ENCODE measurements around a stretch of chr6.

- PRO-cap, 2 experiments: no peak in any of the 2 experiments
Measured at GRCh38 chr6:38357788-38358533, 281.8 kb downstream of the BTBD9 start.

DNA sequence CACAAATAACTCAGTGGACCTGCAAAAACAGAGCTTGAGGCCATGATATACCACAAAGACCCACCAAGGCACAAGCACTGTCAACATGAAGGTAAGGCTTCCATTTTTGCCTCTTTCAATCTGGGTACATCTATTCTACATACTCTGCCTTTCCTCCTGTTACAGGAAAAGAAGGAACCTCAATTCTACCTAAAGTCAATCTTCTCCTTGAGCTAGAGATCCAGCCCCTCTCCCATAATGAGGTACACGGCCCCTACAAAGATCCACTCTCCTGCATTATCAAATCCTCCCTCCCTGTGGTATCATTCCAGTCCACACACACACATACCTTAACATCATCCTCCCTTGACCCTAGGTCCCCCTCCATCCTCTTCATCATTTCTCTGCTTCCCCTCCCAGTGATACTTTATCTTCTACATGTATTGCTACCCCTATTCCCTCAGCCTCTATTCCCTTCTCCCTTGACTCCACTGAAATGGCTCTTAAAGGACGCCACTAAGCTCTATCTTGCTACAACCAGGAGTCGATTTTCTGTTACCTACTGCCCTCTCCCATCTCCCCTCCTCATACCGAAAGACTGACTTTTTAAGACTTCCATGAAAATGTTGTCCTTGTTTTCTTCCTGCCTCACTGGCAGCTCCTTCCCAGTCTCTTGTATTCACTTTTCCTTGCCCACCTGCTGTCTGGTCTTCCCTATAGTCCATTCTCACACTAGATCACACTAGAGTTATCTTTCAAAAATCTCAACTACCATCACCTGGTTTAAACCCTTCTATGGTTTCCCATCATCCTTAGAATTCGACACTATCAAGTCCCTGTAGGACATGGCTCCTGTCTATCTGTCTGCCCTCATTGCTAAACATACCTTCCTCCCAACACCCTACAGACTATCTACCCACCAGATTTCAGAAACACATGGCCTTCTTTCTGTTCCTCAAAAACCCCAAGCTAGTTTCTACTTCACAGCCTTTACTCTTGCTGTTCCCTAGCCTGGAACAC, 156.7 kb downstream of the BTBD9 start:
- PRO-cap, 2 experiments: no peak in any of the 2 experiments

GRCh38 chr6:38503238-38504237, 136.2 kb downstream of the BTBD9 start:
- PRO-cap, 2 experiments: no peak in any of the 2 experiments

- PRO-cap, 2 experiments: no peak in any of the 2 experiments
Measured at GRCh38 chr6:38600067-38600770, 39.5 kb downstream of the BTBD9 start.

DNA sequence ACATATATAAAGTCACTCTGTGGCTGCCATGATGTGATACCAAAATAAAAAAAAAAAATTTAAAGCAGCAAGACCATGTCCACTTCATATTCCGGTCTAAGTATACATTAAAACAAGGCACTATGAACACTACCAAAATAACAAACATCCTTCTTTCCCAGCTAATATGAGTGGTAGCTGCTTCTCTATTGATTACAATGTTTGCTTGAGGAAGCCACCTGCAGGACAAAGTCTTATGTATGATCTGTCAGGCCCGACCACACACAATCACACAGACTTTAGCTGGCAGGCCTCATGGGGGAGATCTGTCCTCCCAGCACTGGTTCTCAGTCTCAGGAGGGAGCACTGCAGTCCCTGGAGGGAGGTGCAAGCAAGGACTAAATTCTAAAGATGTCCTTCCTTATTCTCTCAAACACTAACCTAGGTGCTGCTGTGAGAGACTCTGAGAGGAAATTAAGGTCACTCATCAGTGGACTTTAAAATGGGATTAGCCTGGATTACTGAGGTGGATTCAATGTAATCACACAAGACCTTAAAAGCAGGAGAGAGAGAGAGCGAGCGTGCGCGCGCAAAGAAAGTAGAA, 14.5 kb downstream of the GLO1 start:
- PRO-cap, 2 experiments: no peak in any of the 2 experiments

DNA sequence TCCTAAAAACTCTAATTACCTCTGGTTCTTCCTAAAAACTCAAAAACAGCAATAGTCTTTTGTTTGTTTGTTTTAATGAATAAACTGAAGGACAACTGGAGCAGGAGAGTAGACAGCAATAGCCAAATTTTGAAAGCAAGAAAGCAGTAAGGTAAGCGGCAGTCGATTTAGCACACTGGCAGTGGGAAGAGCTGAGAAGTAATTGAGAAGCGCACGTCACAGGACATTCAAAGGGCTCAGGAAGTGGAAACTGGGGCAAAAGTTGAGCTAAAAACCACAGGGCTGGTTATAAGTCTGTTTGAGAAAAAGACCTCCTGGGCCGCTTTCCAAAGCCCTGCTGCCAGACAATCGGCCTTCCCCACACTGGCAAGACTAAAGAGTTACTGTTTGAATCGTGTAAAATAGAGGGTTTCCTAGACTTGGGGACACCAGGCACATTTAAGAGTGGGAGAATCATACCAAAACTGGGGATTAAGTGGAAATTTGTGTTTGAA, 161.3 kb downstream of the DNAH8 start:
- PRO-cap, 2 experiments: no peak in any of the 2 experiments

DNA sequence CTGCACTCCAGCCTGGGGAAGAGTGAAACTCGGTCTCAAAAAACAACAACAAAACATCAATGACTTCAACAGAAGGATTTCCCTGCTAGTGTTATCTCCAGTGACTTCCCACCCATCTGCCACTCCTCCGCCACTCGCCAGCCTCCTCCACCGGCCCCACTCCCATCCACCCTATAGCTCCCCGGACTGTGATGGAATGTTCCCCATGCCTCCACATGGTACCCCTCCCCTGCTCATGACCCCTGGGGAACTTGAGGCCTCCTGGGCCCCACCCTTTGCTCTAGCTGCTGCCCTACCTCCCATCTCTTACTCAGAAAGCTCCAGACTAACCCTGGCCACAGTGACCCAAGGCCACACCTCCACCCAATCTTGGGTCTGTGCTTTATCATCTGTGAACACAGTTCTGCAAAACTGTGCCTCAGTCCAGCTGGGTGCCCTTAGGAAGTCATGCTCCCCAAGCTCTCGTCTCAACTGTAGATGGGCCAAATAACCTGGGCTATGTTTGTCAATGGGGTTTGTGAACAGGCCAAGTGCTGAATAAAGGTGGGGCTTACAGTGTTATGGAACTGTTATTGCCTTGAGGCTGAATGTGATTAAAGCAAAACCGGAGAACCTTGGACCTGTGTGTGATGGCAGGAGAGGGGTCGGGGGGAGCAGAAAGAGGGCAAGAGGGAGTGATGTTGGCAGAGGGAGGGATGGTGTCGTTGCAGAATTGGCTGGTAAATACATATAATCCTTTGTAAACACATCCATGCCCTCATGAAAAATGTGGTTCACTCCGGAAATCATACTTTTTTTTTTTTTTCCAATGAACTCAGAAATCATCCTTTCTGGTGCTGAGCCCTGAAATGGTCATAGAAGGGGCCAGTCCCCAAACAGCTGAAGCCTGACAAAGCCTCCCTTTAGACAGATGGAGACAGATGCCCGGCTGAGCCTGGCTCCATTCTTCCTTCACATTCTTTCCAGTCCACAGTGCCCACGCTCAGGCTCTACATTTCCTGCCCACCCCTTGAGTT, 41.6 kb downstream of the KCNK5 start:
- PRO-cap, 2 experiments: no peak in any of the 2 experiments

- PRO-cap, 2 experiments: no peak in any of the 2 experiments
Measured at GRCh38 chr6:39224358-39225003, 4.8 kb downstream of the KCNK5 start.

DNA sequence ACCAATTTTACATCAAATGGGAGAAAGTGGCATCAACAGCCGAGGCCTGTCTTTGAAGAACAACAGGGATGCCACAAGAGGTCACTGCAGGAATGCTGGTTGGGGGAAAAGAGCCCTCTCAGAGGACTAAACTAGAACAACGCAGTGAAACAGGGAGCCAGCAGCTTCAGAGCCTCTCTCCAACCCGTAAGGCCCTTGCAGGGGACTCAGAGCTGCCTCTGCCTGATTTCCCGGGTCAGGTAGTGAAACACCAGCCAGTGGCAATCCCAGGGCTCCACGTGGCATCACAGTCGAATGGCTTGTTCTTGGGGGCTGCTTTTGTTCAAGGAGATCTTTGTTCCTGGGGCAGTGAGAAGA, 55.0 kb upstream of the KCNK16 start:
- PRO-cap, 2 experiments: no peak in any of the 2 experiments

DNA sequence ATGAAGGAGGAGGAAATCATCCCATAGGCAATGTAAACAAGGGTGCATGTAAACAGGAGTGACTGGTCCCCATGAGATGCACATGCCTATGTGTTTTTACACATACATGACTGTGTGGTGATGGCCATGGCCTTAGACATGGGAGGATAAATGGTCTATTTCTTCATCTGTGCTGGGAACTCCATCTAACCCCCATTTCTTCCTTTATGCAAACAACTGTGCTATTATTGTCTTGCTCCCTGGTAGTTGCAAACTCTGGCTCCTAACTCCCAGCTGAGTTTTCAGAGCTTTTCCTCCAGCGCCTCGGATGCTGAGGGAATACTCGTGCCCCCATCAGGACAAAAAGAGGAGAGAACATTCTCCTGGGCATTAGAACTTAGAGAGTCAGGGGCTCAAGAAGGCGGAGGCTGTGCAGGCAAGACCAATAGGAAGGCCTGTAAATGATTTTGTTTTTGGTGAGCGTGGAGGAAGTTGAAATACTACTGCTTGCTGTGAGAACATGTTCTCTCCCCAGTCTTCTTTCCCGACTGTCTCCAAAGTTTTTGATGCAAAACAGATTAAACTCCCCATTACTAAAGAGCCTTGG, 2.1 kb downstream of the DAAM2 start:
- PRO-cap, 2 experiments: no peak in any of the 2 experiments

DNA sequence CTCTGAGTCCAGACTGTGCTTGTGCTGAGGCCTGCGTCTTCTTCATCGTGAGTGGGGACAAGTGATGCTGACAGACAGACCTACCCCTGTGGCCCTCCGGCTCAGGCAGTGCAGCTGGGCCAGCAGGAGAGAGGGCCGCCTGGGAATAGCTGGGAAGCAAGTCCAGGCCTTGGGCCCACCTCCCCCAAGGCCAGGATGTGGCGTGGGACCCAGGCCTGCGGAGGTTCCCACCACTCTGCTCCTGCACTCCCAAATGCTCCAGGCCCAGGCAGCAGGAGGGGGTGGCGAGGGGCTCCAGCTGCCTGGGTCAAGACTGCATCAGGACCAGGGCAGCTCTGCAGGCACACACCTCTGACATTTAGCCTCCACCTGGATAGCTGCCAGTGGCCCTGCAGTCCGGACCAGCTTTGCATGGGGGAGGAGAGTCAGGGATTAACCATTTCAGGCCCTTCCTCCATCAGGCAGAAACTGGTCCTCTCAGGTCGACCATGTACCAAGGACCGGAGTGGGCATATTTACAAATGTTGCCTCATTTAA, 38.3 kb downstream of the DAAM2 start:
- PRO-cap, 2 experiments: no peak in any of the 2 experiments

DNA sequence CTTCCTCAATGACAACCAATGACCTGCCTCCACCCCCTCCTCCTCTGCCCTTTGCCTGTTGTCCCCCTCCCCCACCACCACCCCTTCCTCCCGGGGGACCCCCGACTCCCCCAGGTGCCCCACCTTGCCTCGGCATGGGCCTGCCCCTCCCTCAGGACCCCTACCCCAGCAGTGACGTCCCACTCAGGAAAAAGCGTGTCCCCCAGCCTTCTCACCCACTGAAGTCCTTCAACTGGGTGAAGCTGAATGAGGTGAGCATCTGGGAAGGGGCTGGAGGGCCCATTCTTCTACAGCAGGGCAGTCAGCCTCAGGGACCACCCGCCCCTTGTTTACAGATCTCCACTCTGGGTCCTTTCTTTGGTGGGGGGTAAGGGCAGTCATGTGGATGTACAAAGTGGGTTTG, 55.0 kb downstream of the MOCS1 start:
- PRO-cap, 2 experiments: no peak in any of the 2 experiments

DNA sequence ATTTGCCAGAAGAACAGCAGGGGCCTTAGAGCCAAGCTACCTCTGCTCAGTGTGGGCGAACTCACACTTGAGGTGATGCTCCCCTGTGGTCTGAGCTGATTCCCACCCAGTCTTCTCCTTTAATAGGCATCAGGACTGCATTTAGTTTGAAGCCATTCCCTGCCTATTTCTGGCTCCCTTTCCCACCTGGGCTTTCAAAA, 182.3 kb upstream of the MOCS1 start:
- PRO-cap, 2 experiments: peak in 1 of 2 experiments; most common plus-strand start position 76 of the sequence (in 1)

- PRO-cap, 2 experiments: no peak in any of the 2 experiments
Measured at GRCh38 chr6:40456024-40456506, 131.1 kb downstream of the LRFN2 start.

DNA sequence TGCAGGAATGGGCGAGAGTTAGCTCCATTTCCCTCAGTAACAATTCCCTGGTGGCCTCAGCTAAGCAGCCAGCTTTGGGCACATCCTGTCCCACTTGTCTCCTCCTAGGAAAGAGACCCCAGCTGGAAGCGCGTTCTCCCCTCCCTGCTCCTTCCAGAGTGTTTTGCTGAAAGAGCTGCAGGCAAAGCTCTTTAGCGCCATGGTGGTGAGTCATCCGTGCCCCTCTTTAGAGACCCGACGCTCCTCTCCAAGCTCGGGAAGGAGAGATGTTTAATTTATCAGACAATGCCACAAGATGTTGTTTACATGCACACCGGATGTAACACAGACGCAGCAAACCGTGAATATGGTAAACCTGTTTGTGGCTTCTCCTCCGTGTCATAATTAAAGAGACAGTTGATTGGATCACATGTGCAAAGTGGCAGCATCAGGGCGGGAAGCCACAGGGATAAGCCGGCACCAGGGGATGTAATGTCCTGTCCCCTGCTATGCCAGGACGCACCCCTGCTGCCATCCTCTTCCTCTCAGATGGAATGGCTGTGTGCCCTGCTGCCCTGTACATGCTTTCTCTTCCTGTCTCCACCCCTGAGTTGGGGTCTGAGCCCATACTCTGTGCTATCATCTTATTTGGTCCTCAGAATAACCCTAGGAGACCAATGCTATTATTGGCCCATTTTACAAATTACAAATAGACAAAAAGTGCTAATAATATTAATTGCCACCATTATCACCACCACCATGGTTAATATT, 109.4 kb downstream of the LRFN2 start:
- PRO-cap, 2 experiments: no peak in any of the 2 experiments

DNA sequence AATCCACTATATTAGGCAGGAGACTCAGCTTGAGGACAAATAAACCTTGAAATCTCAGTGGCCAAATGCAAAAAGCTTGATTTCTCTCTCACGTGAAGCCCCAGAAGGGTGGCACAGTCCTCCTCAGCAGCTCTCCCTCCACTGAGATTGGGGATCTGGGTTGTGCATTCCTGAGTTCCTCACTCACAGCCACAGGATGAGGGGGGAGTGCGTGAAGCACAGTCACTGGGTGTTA, 192.1 kb upstream of the LRFN2 start:
- PRO-cap, 2 experiments: no peak in any of the 2 experiments

DNA sequence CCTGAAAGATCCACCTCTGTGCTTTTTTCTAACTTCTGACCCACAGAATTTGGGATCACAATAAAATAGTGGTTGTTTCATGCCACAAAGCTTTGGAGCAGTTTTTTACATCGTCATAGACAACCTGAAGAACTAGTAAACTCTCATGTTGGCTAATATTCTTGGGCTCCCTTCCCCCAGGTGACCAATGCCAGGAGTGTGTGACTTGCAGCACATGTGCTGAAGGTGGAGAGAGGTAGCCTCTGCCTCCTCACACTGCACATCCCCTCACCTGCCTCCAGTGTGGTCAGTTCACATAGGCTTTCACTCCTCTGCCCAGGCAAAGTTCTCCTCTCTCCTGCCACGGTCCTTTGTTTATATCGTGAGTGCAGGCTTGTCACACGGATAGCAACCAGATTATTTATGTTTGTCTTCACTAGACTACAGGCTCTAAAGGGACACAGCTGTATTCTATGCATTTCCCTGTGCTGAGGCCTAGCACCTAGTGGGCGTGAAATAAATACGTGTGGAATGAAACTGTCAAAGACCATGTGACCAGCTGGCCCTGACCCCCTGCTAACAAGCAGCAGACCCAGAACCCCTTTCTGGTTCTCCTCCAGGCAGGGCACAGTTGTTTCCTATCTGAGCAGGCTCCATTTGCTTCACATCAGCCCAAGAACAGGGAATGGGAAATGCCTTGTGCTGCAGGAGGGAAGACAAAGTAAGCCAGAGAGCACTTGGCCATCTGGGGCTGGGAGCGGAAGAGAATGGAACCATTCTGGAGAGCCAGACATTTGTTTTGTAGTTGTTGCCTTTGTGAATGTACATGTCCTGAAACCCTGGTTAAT, 42.4 kb downstream of the UNC5CL start:
- PRO-cap, 2 experiments: no peak in any of the 2 experiments

DNA sequence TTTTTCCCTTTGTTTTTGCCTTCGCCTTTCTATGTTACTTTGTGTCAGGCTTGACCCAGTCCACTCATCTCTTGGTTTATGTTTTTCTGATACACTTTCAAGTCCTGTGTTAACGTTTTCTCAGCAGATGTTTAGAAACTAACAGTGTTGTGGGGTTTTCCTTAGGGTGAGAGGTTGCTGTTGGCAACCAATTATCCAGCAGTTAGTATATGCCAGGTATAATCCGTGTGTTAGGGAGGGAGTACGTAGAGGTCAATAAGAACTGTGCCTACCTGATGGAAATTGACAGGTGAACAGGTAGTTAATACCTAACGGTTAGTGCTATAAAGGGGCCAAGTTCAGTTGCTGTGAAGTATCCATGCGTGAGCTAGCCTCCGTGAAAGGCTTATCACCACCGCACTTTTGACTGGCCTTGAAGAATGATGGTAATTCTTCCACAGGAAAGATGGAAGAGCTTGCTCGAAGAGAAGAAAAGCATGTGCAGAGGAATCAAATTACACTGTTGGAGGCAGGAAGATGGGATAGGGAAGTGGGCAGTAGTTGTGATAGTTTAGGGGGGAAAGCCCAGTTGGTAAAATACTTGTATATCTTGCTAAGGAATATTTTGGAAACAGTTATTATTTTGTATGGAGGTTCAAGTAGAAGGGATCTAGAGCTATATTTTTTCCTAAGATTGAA, 1.5 kb downstream of the NFYA start:
- PRO-cap, 2 experiments: no peak in any of the 2 experiments

- PRO-cap, 2 experiments: peak in 2 of 2 experiments; most common plus-strand start chr6:41272373 (in 2); most common minus-strand start chr6:41272006 (in 2)
Measured at GRCh38 chr6:41271538-41272587, 14.6 kb downstream of the TREM1 start.

GRCh38 chr6:41277597-41278021, 8.9 kb downstream of the TREM1 start:
- PRO-cap, 2 experiments: peak in 2 of 2 experiments; most common minus-strand start chr6:41277868 (in 2)